Glomerular endothelial cell (primary cell): ENCODE measurements around a stretch of chr5.

DNA sequence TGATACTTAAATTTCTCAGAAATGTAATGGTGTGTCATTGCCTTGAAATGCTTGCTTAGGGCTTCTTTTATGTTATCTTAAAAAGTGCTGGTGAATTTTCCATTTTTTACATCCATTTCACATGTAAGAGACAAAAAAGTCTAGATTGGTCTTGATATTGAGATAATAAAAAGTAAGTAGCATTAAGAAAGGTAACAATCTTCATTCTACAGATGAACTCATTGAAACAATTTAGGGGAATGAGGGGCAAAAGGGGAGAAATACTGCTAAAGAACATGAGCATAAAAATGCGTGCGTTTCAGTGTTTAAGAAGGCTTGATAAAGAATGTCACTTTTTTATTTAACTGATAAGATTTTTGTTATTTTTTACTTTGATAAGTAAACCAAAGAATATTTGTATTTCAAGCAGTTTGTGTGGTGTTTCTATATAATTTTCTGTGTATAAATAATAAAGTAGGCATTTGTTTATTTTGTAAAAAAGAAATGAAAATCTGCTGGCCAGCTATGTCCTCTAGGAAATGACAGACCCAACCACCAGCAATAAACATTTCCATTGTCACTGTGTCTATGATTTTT is 38.3 kb downstream of the TNFAIP8 start:
- RAMPAGE, long total RNA, result no peak

DNA sequence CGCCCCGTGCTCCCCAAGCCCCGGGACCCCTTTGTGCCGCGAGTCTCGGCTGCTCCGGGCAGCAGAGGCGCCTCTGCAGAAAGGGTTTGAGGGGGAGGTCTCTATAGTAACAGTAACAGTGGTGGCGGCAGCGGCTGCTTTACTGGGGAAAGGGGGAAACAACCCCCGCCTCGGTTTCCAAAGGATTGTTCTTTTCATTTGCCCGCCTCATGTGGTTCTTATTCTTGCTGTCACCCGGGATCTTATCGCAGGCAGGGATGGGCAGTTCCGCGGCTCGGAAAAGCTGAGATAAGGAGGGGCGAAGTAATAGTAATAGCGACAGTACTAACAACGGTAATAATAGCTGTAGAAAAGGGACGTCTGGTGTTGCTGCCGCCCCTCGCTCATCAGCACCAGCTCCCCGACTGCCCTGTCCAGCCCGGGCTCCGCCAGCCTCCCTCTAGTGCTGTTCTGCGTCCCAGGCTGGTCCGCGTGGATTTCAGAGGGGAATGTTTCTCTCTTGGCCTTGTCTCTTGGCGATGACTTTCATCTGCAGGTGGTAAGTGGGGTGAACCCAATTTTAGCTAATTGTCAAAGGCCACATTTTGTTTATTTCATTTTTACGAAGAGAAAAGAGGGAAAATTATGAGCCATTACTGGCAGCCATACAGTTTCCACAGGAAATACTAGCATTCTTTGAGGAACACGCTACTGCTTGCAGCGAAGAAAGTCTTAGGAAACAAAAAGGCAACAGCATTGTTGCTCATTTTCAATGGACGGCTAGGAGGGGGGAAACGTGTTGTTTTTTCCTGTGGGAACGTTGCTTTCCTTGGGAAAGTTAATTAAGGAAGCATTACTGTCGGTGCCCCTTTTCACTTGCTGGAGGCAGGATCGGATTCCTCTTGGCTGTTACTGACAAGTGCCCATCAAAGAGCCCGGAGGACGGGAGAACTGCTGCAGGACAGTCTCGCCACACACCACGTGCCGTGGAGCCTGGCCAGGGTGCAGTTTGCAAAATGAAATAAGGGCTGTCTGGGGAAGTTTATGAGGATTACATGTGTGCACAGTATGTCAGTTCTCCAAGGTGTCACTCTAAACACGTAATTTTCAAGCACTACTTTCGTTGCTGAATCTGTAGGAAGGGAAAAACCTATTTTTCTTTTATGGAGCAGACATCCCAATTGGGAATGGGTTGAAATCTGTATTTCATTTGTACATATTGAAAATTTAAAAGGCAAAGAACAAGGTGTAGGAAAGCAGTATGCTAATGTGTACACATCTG is 776 bp downstream of the SNCAIP start:
- RAMPAGE, long total RNA, result no peak

DNA sequence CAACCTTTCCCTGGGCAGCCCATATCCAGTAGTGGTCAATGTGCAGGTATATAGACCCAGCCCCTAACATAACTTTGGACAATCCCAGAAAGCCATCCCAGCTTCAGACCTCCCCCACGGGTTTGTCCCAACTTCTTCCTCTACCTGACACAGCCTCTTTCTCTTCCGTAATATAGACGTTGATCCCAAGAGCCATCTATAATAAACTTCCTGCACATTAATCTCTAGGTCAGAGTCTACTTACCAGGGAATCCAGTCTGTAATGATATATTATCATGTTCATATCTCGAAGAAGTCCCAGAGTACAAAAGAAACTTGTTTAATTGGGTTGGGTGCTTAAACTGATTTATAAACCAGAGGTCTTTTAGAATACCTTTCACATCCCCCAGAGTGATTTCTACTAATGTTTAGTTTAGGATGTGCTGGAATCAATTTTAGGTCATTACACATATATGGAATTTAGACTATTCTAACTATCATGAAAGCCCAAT is 157.5 kb downstream of the SNCAIP start:
- RAMPAGE, long total RNA, result no peak

- RAMPAGE, long total RNA, result no peak
Measured at GRCh38 chr5:122701533-122702497, 73.1 kb upstream of the SNX2 start.

DNA sequence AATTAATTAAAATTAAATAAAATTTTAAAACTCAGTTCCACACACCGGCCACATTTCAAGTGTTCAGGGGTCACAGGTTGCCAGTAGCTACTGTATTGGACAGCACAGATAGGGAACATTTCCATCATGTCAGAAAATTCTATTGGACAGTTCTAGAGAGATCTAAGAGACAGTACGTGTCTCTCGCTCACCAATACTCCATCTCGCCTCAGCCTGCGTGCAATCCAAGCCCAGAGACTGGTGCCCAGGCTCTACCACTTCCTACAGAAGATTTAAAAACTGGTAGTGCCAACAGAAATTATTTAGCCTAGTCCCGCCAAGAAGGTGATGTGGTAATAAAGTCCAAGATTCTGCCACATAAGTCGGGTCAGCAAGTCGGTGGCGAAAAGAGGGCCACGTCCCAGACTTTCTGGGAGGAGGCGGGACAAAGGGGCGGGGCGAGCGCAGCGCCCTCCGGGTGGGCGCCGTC is 364 bp upstream of the SNX2 start:
- RAMPAGE, long total RNA, result no peak

DNA sequence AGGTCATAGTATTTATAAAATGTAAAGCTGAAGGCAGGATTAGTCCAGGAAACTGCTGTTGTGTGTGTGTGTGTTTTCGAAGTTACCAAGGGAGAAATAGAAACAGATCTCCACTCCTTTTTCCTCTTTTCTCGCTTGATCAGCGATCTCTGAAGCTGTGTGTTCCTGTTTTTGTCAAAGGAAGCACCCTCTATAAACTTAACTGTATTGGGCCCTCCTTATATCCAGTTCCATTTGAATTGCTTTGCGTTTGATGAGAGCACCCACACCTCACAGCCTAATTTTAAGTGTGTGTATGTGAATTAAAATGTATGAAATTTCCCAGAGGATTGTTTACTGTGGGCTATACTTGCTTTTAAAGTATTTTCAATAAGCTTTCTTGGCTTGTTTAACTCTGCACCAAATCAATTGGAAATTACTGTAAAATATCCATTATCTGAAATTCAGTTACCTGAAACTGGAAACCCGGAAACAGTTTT is 972 bp downstream of the SNX2 start:
- RAMPAGE, long total RNA, result no peak

DNA sequence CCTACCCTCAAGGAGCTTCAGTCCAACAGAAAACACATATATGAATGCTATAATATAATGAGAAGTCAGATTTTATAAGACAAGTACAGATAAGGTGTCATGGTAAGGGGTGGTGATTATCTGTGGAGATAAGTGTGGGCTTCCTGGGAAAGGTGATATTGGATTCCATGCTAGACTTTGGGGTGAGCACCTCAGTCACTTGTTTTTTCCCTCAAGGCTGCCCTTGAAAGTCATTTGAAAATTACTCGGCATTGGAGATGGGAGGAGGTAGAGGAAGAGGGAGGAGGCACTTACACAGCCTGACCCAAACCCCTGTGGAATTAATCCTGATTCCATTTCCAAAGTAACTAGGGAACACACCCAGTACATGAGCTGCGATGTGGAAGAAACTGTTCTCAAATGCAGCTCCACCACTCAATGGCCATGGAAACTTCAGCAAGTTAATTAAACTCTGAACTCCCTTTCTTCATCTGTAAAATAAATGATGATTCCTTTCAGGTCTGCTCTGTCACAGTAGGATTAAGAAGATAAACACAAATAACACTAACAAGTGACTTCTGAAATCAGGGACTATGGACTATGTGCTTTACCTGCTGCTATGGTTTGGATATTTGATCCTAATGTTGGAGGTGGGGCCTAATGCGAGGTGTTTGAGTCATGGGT is 3.7 kb downstream of the PPIC start:
- RAMPAGE, long total RNA, result no peak

GRCh38 chr5:123035132-123035601 is 1.4 kb downstream of the PPIC start:
- RAMPAGE, long total RNA, result no peak

DNA sequence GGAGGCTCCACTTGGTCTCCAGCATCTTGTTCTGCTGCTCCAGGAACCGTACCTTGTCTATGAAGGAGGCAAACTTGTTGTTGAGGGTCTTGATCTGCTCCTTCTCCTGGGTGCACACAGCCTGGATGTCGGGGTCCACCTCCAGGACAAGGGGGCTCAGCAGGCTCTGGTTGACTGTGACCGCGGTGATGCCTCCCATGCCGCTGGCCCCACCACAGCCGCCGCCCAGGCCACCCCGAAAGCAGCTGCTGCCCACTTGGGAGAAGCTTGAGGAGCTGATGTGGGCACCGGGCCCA is 21.3 kb downstream of the CEP120 start:
- RAMPAGE, long total RNA, result no peak

DNA sequence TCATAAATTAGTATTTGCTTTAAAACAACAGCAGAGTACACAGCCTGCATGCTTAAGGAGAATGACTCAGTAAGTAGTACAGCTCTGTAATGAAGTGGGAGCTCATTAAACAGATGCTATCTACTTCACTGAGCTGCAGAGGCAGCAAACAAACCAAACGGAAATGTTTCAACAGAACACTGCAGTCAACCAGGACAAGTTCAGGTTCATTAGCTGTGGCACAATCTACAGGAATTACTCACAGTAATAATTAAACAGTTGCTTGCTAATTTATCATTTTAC is 302.3 kb downstream of the CSNK1G3 start:
- RAMPAGE, long total RNA, result no peak

DNA sequence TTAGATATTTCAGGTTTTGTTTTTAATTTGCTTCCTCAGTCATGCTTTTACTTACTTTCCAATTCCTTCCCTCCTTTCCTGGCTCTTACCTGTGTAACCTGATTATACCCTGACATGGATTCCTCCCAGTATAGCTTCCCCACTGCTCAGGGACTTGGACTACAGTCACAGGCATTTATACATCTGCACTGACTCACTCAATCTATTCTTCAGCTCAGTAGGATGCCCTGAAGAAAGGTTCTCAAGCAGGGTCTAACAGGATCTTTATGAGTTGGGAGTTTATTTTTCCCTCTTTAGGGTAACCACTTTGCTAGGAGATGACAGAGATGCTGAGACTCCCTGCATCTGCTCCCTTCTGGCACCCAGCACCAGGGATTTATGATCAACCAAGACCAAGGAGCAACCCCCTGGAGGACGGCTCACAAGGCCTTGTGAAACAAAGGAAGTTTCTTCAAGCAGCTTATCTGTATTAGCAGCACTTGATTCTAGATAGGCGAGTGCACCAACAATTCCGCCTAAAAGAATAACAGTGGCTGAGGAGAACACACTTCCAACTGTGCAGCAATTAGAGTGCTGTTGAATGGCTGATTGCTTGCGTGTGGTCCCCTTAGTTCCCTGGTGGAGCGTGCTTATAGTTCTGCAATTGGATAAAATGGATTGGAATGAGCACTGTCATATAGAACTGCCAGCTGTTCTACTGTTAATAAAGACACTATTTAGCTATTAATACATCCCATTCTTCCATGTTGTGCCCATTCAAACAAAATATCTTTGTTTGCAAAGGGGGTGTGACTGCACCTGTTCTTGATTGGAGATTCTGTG is 482.6 kb downstream of the ZNF608 start:
- RAMPAGE, long total RNA, result no peak

DNA sequence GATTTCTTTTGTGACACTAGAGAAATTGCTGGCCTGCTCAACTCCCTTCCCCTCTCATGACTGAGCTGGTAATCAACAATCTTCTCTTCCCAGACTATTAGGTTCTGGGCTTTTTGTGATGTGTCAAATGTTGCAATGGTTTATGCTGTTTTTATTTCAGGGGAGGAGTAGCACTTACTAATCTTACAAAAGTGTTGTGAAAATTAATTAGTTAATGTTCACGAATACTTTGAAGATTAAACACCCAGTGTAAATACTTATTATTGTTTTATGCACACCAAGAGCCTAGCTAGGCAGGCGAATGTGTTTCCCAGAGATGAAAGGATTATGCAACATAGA is 280.5 kb upstream of the ZNF608 start:
- RAMPAGE, long total RNA, result no peak

DNA sequence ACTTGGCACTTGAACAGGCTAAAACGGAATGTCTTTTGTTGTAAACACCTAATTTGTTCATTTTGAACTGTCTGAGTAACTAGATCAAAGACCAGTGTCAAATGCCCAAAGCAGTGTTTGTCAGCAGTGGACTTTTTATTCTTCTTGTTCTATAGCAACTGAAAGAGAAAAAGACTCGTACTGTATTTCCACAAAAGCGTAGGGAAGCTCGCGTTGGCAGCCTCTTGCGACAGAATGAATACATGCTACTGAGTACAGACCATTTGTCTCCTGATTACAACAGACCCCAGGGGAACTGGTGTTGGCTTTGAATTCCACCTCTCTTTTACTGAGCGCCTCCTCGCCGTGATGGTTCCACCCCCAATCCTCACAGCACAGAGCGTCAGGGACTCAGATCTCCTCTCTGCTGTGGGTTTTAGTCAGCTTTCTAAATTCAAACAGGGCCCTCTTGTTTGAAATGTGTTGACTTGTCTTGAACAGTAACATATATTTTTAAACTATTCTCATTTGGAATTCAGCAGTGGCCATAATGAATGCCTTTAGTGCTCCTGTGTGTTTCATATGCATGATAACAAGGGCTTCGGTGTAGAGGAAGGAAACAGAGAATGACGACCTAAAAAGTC is 602.0 kb upstream of the ZNF608 start:
- RAMPAGE, long total RNA, result no peak

DNA sequence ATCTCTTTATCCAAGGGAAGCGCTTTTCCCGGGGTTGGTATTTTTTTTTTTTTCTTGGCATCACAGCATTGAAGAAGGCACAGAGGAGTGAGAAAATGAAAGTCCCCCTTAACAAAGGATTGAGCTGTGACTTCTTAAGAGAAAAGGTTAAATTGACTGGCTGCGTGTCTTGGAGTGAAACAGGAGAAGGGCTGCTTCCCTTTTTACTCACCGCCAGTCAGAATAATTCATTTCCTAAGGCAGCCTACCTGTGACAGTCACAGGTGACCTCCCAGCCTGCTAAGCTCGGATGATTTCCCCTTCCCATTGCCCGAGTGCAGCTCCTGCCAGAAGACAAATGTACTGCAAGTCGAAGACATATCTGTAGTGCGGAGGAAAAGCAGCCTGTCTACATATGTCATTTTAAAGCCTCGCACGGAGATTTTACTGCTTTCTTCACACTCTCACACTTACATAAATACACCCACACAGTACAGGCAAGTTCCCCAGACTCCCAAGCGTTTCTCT is 665.5 kb upstream of the ZNF608 start:
- RAMPAGE, long total RNA, result no peak

- RAMPAGE, long total RNA, result no peak
Measured at GRCh38 chr5:126355683-126356337, 67.4 kb upstream of the GRAMD2B start.

- RAMPAGE, long total RNA, result no peak
Measured at GRCh38 chr5:126370803-126371801, 52.1 kb upstream of the GRAMD2B start.

- RAMPAGE, long total RNA, result no peak
Measured at GRCh38 chr5:126462177-126462572, 39.0 kb downstream of the GRAMD2B start.

DNA sequence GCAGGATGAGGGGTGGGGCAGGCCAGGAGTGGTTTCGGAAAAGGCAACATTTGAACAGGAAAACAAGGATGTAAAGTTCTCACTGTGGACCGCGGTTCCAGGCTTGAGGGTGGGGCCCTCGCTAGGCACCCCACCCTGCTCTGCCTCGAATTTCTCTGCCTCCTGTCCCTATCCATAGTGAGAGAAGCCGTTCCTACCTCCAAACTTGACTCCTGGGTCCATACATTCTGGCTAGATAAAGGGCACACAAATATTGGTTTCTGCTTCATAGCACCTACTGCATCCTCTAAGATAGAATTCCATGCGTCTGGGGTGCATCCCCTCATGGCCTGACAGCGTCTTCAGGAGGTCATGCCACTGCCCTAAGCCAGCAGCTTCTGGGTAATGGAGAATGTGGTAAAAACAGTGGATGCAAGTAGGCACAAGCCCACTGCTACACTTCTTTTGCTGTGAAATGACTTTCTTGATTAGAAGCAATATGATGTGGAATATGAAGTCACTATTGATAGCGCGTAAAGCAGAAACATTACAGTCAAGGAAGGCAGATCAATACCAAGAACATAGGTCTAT is 79.0 kb downstream of the GRAMD2B start:
- RAMPAGE, long total RNA, result no peak

GRCh38 chr5:126508470-126509334 is 85.5 kb downstream of the GRAMD2B start:
- RAMPAGE, long total RNA, result no peak

- RAMPAGE, long total RNA, result no peak
Measured at GRCh38 chr5:126776143-126776374, 877 bp upstream of the LMNB1 start.